Hematopoietic multipotent progenitor cell (in vitro differentiated cells): ENCODE results near the genes SPTLC2, ADCK1 and DIO2.

DNA sequence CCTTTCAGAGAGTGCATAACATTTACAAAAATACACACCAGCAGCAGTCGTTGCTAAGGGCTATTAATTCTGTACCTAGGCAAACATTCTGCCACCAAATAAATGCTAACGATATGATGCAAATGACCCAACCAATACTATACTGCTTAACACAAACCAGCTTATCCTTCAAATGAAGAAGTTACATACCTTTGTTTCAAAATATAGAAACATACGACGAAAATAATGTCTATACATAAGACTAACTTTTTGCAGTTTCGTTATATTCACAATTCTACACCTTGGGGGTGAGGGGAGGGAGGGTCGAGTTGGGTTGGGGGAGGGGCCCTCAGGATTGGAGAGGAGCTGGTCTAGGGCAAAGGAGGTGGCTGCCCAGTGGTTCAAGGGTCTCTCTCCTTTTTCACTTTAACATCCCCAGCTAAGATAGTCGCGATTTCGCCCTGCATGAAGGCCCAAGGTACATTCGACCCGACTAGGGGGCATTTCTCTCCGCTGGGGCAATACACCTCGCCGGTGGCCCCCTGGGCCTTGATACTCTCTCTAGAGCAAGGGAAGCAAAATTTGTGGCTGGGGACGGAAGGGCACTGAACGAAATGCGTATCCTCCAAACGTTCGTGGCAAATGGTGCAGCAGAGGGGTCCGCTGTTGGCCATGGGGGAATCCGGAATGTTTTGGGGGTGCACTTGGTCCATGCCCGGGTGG lies 3.3 kb downstream of the IRF2BPL start:
- CAGE, long polyA plus RNA, result no peak

DNA sequence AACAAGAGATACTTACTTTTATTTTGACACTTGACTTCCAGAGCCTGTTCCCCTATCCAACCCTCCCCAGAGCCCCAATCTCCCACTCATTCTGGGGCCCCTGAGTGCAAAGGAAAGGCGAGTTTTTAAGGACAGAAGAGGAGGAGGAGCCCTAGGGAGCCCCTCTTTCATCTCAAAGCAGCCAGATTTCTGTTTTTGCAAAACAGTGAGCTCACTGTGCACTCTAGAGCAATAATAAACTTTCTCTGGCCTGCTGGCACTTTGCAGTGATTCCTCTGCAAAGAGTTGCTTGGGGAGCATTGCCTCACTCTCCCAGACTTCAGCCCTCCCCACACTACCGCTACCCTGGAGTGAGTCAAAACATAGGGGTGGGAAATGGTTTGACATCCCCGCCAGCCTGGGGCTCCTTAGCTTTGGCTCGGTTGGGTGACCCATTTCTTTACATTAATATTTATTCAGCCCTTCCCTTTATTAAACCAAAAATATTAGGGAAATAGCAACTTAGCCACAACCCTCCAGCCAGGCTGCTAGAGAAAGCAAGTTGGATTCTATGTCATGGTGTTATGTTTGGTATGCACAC lies 3.2 kb upstream of the IRF2BPL start:
- CAGE, long polyA plus RNA, result no peak

GRCh38 chr14:77038965-77039397 lies 10.5 kb upstream of the IRF2BPL start:
- CAGE, long polyA plus RNA, result no peak

DNA sequence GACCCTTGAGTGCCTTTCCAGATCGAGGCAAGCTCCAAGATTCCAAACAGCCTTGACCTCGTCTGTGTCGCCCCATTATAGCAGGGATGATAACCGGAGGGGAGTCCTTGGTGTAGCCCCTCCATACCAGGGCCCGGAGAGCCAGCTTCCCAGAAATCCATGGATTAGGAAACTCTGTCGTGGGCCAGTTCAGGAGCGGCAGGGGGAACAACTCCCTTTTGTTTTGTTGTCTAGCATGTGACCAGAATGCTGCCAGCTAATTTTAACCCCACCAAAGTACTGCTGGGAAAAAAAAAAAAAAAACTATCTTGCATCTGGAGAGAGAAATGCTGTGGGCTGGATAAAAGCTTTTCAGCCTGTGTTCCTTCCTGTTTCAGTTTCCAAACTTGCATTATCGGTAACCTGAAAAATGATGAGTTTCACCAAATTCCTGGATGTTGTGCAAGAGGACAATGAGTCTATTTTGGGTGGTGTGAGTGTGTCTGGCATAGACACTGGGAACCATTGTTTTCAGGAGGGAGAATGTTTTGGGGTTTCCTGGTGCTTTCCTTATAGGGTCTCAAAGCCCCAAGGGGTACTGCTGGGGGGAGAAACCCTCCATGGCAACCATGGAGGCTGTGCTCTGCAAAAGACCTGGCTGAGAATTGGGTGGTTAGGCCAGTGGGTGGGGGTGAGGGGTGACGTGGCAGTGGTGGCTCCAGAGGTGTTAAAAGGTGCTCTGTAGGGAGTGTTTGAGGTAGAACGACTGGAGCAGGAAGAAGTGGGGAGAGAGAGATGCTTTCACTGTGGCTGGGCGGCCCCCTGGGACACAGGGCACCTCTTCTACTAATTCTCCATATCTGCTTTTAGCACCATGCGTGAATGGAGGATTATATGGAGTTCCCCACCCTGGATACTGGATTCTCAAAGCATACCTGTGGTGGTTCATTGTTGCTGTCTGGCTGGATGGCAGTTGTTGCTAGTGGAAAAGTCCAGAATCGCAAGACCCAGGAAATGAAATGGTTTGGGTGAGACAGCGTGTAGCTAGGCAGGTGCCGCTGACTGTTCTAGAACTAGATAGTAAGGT lies 15.0 kb upstream of the IRF2BPL start:
- CAGE, long polyA plus RNA, result no peak

- CAGE, long polyA plus RNA, result no peak
Observed at GRCh38 chr14:77045413-77046144, 17.1 kb upstream of the IRF2BPL start.

- CAGE, long polyA plus RNA, result no peak
Observed at GRCh38 chr14:77052501-77053151, 24.1 kb upstream of the IRF2BPL start.

- CAGE, long polyA plus RNA, result no peak
Observed at GRCh38 chr14:77110888-77111642, 13.0 kb downstream of the CIPC start.

GRCh38 chr14:77302691-77303319 lies 17.9 kb downstream of the POMT2 start:
- CAGE, long polyA plus RNA, result no peak

- CAGE, long polyA plus RNA, result no peak
Observed at GRCh38 chr14:77320051-77320394, 660 bp downstream of the POMT2 start.

DNA sequence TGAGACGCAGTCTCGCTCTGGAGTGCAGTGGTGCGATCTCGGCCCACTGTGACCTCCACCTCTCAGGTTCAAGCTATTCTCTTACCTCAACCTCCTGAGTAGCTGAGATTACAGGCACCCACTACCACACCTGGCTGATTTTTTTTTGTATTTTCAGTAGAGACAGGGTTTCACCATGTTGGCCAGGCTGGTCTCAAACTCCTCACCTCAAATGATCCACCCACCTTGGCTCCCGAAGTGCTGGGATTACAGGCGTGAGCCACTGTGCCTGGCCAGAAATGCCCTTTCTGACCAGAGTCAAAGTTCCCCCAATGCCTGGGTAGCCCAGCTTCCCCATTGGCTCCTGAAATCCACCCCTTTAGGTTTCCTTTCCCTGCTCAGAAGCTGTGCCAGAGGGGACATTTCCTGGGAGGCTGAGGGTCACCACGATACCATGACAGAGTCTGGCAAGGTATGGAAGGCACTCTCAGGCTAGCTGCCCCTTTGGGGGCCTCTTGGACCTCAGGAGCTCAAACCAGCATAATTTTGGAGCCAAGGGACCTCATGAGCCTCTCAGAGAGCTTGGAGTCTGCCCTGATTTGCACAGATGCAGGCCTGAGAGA lies 3.4 kb downstream of the GSTZ1 start:
- CAGE, long polyA plus RNA, result no peak

DNA sequence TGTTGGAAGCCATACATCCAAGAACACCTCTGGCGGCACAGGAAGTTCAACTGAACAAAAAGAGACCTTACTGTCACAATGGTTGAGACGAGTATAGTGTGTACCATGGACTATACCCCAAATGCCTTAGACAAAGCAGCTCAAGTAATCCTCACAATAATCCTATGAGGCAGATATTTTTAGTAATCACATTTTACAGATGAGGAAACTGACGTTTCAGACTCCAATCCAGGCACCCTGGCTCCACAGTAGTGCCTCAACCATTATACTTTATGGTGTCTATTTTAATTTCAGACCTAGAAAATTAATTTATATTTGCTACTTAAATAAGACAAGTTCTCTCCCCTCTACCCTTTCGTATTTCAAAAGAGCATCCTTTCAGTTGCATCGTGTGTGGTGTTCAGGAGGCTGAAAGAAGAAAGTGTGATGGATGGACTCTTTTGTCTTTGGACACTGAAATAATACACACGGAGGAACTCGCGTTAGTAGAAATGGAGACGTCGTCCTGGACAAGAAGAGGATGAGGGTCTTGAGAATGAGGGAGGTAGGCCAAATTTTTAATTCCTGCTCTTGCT lies 1.1 kb downstream of the TMED8 start:
- CAGE, long polyA plus RNA, result no peak

- CAGE, long polyA plus RNA, result no peak
Observed at GRCh38 chr14:77499154-77499634, 578 bp upstream of the ISM2 start.

GRCh38 chr14:77613268-77613611 lies 3.2 kb downstream of the SPTLC2 start:
- CAGE, long polyA plus RNA, result no peak

- CAGE, long polyA plus RNA, result no peak
Observed at GRCh38 chr14:77616058-77617235, at the start of gene SPTLC2. SPTLC2 (minus strand) TSS chr14:77616637.

DNA sequence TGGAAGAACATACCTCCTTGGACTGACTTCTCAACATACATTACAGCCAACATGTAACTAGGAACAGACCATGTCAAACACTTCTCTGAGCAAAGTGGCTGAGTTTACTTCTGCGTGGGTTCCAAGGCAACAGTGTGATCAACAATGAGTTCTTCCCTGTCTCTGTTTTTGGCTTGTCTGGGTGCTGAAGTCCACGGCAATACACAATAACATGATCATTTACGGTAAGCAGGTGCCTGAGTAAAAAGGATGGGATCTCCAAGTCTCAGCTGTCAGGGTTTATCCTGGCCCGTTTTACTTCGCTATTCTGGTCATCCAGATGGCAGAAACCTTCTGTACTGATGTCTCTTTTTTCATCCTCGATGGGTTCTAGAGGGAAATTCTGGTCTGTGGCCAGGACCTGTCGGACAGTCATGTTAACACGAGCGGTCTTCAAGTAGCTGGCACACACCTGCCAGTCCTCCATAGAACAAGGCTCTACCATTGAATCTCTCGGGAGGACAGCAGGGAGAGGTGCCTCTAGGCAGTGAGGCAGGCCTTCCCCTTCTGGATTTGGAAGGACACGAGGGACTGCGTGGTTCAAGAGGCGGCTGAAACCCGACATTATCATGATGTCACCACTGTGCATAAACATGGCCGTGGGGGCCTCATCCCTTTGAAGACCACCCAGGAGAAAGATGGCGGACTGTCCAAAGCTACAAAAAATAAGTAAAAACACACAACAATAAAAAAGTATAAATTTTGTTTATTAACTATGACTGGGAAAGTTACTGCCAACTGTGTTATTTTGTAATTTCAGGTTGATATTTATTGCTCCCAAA lies 34.1 kb downstream of the ALKBH1 start:
- CAGE, long polyA plus RNA, result no peak

GRCh38 chr14:77717938-77718670 lies 10.2 kb downstream of the SLIRP start:
- CAGE, long polyA plus RNA, result no peak

- CAGE, long polyA plus RNA, result no peak
Observed at GRCh38 chr14:77732444-77732750, 24.5 kb downstream of the SLIRP start.

GRCh38 chr14:77799787-77800836 lies at the start of gene ADCK1:
ADCK1 (plus strand) TSS chr14:77800109.
- CAGE, long polyA plus RNA, result no peak

DNA sequence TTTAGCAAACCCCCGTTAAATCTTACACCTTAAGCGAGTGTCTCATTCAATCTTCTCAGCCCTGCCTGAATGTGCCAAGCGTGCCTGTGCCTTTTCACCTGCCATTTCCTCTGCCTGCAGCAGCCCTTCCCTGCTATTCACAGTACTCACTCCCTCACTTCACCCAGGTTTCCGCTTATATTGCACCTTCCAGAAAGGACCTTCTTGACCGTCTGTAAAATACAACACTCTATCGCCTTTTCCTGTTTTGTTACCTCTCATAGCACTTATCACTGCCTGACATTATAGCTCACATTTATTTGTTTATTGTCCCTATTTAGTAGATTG lies 505.8 kb downstream of the DIO2 start:
- CAGE, long polyA plus RNA, result no peak

GRCh38 chr14:80211143-80211891 lies at the start of gene DIO2:
DIO2 (minus strand) TSS chr14:80211504.
- CAGE, long polyA plus RNA, result no peak